NALM6 (cell line): ENCODE measurements around the genes SEC23A, LRFN5, PRPF39 and LRR1.

DNA sequence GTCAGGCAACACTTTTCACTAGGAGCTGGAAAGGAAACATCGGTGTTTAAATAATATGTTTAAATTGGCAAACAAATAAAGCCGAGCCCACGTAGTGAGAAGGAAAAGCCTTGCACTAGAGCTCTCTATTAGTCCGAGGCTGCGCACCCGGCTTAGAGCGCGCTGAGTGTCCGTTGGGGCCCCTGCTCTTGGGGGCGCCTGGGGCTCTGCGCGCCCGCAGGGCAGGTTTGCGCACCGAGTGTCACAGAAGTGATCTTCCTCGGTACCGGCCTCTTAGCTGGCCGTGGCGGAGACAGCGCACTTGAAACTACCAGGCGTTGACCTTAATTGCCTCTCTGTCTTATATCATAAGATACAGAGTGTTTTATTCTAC, 6.5 kb downstream of the TTC6 start:
- PRO-cap: no peak

DNA sequence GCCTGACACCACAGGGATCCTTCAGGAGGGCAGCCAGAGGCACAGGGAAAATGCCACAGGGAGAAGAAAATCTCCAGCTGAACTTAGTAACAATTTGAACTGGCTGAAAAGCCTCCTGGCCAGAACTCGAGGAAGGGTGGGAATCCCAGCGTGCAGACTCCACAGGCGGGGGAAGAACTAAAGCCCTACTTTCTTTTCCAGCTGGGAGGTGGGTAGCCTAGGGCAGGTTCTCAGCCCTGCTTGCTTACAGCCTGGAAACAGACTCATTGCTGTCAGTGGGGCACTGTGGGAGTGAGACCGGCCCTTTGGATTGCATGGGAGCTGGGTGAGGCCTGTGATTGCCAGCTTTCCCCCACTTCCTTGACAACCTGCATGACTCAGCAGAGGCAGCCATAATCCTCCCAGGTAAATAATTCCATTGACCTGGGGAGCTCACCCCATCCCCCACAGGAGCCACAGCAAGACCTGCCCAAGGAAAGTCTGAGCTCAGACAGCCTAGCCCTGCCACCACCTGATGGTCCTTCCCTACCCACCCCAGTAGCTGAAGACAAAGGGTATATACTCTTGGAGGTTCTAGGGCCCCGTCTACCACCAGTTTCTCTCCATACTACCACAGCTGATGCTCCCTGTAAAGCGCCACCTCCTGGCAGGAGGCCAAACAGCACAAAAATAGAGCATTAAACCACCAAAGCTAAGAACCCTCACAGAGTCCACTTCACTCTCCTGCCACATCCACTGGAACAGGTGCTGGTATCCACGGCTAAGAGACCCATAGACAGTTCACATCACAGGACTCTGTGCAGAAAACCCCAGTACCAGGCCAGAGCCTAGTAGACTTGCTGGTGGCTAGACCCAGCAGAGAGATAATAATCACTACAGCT, 294.2 kb downstream of the SEC23A start:
- PRO-cap: no peak

DNA sequence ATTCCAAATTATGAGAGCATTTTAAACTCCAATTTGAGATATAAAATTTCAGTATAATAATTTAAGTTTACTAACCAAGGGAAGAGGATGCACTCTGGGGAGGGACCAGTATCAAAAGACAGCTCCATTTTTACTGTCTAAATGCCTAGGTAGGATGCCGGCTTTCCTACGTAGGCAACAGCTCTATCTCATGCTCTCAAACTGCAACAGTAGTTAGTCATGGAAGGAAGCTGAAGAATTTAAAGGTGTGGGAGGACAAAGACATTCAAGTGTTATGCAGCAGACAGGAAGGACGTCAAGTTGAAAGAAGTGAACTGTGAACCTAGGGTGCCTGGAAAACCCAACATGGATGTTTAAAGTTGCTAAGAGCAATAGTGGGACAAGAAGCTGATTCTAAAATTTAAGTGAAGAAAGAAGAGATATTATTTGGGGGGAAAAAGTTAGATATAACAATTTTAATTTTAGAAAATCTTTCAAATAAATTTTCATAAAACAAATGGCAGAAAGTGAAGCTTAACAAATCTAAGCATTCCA, 5.9 kb downstream of the SEC23A start:
- PRO-cap: no peak

DNA sequence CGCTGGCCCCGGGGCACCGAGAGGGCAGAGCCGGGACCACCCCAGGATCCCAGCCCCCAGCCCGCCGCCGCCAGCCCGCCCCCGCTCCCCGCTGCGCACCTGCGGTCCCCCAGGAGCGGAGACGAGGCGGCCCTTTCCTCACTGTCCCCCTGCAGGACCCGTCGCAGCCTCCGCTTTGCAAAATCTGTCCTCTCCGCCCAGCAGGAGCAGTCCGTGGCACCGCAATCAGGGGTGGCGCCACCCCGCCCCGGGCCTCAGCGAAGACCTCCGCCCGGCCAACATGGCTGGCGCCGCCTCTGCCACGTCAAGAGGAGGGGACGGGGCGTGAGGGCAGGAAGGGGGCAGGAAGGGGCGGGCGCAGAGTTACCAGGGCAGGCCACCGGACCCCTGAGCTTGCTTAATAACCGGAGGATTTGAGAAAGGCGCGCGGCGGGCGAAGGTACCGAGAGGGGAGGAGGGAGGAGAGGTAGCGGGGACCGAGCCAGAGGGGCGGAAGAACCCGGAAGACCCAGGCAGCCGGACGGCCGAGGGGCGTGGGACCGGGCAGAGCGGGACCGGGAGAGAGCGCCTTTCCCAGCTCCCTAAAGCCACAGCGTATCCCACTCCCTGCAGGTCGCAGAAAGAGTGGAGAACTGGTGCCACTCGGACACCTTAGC, at the start of gene SEC23A:
Gene SEC23A (minus strand): TSS at position 303 of the 656 bp plus-strand sequence.
- PRO-cap: bidirectional peak, plus-strand start at position 396 of the sequence, minus-strand start at position 310 of the sequence

DNA sequence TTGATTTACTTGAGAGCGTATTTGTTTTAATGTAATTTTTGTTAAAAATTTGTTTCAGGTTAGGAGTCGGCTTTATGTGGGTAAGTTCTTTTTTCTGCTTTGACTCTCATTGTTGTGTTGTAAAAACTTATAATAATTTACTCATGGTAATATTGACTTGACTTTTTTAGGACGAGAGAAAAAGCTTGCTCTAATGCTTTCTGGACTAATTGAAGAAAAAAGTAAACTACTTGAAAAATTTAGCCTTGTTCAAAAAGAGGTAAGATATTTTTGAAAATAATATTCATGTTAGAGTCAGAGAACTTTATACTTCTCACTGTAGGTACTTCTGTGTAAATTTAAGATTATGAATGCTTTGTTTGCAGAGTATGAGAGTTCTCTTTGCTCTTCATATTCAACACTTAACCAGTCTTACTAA, 45.6 kb downstream of the MIA2 start:
- PRO-cap: no peak

GRCh38 chr14:39411516-39411999, 20.7 kb downstream of the FBXO33 start:
- PRO-cap: no peak

DNA sequence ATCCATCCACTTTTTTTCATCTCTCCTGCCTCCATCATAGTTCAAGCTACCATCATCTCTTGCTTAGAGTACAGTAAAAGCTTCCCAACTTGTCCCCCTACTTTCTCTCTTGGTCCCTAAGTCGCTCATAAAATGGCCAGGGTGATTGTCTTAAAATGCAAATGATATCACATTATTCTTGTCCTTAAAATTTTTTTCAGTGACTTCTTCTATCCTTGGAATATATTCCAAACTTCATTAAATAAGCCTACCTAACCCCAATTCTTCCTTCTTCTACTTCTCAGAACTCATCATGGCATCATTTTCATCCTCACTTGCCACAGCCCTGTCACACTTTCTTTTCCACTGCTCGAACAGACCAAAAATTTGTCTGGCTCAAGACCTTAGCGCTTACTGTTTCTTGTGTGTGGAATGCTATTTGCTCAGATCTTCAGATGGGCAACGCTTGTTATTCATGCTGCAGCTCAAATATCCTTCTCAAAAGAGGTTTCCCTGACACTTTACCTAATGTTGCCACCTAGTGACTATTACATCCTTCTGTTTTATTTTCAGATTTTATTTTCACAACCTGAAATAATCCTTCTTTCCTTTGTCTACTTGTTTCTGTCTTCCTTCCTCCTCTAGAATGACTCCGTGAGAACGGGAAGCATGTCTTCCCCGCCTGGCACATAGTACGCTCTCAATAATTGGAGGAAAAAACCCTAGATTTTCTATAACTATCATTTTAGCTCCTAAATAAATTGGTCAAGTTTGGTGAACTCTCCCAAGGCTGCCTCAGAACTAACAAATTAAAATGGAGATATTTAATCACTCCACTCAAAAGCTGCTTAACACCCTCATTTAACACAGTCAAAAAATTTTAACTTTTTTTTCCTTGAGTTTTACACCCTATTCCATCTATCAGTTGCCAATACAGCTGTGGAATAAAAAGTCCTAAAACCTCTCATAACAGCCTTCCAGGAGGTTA, 5.6 kb downstream of the FBXO33 start:
- PRO-cap: no peak

- PRO-cap: bidirectional peak, plus-strand start at chr14:39431621, minus-strand start at chr14:39431372; bidirectional peak, plus-strand start at chr14:39431717, minus-strand start at chr14:39431720
Measured at GRCh38 chr14:39431139-39432048, 839 bp downstream of the FBXO33 start.

- PRO-cap: no peak
Measured at GRCh38 chr14:41597907-41598106, 8.9 kb upstream of the LRFN5 start.

- PRO-cap: no peak
Measured at GRCh38 chr14:41606670-41607705, at the start of gene LRFN5. Gene LRFN5, plus strand, starts transcription at chr14:41606876.

- PRO-cap: no peak
Measured at GRCh38 chr14:44982950-44983805, 21.2 kb downstream of the TOGARAM1 start.

GRCh38 chr14:45083784-45084931, at the start of gene PRPF39:
Gene PRPF39, plus strand, starts transcription at chr14:45084116.
- PRO-cap: bidirectional peak, plus-strand start at chr14:45084121, minus-strand start at chr14:45084002

DNA sequence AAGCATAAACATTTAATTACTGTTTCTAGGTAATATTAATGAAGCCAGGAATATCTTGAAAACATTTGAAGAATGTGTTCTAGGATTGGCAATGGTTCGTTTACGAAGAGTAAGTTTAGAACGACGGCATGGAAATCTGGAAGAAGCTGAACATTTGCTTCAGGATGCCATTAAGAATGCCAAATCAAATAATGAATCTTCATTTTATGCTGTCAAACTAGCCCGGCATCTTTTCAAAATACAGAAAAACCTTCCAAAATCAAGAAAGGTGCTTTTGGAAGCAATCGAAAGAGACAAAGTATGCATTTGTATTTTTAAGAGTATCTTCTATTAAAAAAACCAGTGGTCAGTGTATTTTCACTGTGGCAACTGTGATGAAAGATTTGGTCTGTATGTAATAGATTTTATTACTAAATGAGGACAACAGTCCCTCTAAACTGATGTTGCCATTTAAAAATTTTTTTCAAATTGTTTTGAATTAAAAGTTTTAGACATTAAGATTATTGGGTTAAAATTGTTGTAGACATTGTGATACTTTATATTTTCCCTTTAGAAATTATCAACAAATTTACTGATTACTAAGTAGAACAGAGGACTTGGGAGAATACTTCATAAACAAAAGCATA, 23.6 kb downstream of the FKBP3 start:
- PRO-cap: no peak

GRCh38 chr14:45367366-45367565, 114.3 kb upstream of the MIS18BP1 start:
- PRO-cap: no peak

DNA sequence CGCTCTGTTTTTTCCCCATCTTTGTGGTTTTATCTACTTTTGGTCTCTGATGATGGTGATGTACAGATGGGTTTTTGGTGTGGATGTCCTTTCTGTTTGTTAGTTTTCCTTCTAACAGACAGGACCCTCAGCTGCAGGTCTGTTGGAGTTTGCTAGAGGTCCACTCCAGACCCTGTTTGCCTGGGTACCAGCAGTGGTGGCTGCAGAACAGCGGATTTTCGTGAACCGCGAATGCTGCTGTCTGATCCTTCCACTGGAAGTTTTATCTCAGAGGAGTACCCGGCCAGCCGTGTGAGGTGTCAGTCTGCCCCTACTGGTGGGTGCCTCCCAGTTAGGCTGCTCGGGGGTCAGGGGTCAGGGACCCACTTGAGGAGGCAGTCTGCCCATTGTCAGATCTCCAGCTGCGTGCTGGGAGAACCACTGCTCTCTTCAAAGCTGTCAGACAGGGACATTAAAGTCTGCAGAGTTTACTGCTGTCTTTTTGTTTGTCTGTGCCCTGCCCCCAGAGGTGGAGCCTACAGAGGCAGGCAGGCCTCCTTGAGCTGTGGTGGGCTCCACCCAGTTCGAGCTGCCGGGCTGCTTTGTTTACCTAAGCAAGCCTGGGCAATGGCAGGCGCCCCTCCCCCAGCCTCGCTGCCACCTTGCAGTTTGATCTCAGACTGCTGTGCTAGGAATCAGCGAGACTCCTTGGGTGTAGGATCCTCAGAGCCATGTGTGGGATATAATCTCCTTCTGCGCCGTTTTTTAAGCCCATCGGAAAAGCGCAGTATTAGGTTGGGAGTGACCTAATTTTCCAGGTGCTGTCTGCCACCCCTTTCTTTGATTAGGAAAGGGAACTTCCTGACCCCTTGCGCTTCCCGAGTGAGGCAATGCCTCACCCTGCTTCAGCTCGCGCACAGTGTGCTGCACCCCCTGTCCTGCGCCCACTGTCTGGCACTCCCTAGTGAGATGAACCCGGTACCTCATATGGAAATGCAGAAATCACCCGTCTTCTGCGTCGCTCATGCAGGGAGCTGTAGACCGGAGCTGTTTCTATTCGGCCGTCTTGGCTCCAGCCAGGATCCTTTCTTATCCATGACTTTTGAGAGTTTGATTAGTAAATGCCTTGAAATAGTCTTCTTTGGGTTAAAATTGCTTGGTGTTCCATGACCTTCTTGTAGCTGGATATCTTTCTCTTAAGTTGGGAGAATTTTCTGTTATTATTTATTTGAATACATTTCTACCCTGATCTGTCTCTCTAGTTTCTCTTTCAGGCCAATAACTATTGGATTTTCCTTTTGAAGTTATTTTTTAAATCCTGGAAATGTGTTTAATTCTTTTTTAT, 298.3 kb upstream of the MIS18BP1 start:
- PRO-cap: no peak

GRCh38 chr14:45891560-45892157, 638.7 kb upstream of the MIS18BP1 start:
- PRO-cap: no peak

- PRO-cap: bidirectional peak, plus-strand start at chr14:49598251, minus-strand start at chr14:49598243; bidirectional peak, plus-strand start at chr14:49598351, minus-strand start at chr14:49598572; bidirectional peak, plus-strand start at chr14:49598949, minus-strand start at chr14:49598692
Measured at GRCh38 chr14:49598089-49599087, at the start of gene LRR1. Gene LRR1, plus strand, starts transcription at chr14:49598940.

- PRO-cap: no peak
Measured at GRCh38 chr14:49828969-49829314, 23.6 kb downstream of the NEMF start.

DNA sequence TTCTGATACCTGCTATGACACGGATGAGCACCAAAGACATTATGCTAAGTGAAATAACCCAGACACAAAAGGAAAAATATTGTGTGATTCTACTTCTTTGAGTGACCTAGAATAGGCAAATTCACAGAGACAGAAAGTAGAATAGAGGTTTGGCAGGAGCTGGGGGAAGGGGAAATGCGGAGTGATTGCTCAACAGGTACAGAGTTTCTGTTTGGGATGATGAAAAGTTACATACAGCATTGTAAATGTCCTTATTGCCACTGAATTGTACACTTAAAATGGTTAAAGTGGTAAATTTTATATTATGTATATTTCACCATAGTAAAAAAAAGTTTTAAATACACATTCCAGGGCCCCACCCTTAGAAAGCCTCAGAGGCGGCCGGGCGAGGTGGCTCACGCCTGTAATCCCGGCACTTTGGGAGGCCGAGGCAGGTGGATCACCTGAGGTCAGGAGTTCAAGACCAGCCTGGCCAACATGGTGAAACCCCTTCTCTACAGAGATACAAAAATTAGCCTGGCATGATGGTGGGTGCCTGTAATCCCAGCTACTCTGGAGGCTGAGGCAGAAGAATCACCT, 72.3 kb downstream of the ARF6 start:
- PRO-cap: no peak

DNA sequence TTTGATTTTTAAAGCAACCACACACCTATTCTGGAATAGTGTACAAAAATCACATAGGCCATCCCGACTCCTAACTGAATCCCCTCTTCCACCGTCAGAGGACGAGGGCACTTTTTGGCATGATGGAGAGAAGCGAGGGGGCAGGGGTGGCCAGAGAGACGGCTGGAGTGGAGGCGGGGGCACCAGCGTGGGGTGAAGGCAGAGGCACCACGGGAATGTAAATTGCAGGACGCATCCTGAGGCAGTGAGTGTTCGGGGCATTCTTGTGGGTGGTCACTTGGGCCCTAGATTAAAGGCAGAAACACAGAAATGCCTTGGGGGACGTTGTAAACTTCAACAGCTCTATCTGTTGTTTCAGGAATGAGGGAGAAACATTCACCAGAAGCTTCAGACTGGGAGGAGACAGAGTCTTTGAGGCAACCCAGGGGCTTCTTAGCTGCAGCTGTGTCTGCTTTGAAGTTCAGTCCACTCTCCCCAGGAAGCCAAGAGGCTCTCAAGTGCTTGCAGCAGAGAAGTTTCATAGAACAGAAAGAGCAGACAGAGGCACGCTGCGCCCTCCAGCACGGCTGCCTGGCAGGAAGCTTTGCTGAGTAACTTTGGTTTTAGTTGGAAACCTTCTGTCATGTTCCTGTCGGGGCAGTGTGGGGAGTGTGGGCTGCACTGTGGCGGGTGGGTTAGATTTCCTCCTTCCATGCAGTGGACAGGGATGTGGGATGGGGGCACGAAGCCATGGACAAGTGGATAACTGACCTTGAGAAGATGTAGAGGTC, 107.4 kb downstream of the ARF6 start:
- PRO-cap: unidirectional peak, plus-strand start at position 463 of the sequence; bidirectional peak, plus-strand start at position 620 of the sequence, minus-strand start at position 580 of the sequence